Osteocyte (in vitro differentiated cells): ENCODE measurements around the gene BEGAIN.

- PRO-cap = no peak
Observed at GRCh38 chr14:100558130-100559020, 28.8 kb downstream of the BEGAIN start.

DNA sequence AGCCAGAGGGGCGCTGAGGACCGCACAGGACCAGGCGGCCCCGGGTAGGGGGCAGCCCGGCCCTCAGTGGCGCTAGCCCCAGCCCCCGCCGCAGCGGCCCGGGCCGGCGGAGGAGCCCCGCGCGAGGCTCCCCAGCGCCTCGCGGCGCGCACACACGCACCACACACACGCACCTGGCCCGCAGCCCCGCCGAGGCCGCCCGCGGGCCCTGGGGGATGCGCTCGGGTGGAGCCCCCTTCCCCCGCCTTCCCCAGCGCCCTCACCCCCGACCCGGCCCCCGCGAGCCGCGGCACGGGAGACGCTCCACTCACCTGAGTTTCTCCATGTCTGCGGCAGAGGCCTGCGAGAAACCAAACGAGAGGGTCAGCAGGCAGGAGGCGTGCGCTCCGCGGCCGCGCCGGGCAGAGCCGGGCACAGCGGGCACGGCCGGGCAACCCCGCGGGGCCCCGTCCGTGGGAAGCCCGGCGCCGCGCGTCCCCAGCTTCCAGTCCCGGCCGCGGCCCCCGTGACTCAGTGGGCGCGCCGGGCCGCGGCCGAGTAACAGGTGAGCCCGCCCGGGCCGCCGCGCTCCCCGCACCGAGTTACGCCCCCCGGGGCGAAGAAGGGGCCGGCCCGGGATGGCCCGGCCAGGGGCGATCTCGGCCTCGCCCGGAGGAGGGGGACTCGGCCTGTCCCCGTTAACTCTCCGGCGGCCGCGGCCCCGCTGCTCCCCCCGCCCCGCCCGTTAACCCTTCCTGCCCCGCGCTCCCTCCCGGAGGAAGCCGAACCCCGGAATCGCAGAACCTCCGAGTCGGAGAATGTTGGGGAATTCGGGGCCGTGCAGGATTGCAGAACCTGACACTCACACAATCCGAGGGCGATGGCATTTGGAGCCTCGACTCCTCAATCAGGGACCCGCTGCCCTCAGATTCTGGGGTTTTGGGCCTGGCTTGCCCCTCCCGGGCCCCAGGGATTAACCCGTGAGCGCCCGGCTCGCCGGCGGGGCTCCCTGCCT, 19.3 kb downstream of the BEGAIN start:
- PRO-cap = no peak

GRCh38 chr14:100587190-100587757, at the start of gene BEGAIN:
Gene BEGAIN, minus strand, starts transcription at chr14:100587417.
- PRO-cap = no peak

- PRO-cap = no peak
Observed at GRCh38 chr14:100711218-100711910, 15.3 kb upstream of the DLK1 start.

GRCh38 chr14:100790723-100791289, 64.1 kb downstream of the DLK1 start:
- PRO-cap = no peak

DNA sequence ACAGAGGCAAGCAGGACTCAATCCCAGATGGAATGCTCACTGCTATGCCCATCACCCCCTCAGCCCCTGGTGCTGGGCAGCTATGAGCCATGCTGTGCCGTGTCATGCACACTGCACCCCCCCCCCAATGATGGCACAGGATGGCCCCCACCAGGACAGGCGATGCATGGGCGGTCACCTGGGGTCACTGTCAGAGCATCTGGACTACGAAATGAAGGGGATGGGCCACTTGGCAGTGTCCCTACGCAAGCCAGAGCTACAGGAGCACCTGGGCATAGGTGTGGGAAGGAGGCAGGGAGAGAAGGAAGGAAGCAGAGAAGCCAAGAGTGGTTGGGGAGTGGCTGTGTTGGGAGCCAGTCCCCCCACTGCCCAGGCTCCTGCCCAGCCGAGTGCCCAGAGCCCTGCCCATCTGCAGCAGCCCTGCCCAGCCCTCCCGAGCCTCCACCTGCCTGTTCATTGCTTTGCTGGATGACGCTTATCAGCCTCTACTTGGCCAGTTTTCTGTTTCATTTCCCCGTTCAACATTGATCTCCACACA, 285.1 kb upstream of the PPP2R5C start:
- PRO-cap = no peak

DNA sequence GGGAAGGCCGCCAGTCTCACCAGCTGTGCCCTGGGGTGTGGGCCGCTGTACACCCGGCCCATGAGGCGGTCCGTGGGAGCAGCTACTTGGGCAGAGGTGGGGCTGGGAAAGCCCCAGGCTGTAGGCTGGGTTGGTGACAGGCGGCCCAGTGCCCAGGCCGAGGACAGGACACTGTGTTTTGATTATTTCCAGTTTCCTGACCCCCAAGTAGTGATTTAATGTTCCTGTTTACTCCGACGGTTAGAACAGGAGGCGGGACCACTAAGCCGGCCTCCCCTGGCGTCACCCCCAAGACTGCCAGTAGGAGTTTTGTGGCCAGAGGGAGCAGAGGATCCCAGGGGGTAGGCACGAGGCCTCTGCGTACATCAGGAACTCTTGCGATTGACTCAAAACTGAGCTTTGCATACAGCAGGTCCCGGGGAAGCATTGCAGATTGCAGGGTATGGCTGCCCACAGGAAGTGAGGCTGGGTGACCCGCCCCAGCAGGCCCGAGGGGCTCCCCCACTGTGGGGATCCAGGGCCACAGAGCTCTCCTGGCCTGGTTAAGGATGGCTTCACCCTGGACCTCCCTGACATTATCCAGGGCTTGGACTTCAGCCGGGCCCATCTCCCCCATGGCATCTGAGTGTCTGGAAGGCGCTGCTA, 242.7 kb upstream of the PPP2R5C start:
- PRO-cap = no peak

GRCh38 chr14:101535669-101536174, 225.8 kb upstream of the PPP2R5C start:
- PRO-cap = no peak

- PRO-cap = no peak
Observed at GRCh38 chr14:101559792-101560897, 201.4 kb upstream of the PPP2R5C start.

- PRO-cap = no peak
Observed at GRCh38 chr14:101583980-101584546, 177.4 kb upstream of the PPP2R5C start.

DNA sequence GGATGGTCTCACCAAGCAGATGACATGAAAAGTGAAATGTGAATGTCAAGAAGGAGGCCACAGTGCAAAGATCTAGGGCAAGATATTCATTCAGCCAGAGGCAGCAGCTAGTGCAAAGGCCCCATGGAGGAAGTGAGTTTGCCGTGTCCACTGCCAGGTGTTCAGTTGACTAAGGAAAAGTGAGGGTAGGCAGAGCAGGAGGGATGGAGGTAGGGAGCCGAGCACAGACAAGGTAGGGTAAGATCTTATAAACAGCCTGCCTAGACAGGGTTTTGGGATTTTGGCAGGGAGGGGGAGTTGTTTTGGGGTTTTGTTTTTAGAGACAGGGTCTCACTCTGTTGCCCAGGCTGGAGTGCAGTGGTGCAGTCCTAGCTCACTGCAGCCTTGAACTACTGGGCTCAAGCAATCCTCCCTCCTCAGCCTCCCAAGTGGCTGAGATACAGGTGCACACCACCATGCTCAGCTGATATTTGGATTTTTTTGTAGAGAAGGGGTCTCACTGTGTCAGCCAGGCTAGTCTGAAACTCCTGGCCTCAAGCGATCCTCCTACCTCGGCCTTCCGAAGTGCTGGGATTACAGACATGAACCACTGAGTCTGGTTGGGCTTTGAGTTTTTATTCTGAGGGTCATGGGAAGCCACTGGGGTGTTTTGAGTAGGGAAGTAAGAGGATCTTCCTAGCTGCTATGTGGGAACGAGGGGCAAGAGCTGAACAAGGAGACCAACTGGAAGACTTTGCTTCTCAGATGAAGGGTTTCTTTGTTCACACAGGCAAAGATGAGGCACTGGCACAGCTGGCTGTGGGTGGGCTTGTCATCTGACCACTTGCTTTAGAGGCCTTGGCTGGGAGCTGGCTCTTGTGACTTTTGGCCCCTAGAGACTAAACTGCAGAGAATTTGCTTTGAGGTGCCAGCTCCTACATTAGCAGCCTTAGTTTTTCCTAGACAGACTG, 12.2 kb downstream of the PPP2R5C start:
- PRO-cap = no peak

- PRO-cap = no peak
Observed at GRCh38 chr14:101797680-101798275, 36.3 kb downstream of the PPP2R5C start.

GRCh38 chr14:101874991-101875691, 89.2 kb upstream of the DYNC1H1 start:
- PRO-cap = no peak

DNA sequence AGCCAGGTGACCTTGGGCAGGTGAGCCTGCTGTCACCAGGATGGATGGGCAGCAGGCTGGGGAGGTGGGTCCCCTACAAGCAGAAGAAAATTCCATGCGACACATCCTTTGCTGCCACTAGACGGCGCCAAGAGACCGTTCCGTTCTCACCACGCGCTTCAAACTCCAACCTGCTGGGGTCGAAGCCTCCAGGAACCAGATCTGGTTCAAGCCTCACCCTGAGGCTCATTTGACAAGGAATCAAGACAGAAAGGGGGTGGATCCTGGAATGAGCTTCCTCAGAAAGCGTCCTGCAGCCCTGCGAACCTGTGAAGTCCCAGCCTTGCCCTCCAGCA, 3.3 kb upstream of the DYNC1H1 start:
- PRO-cap = no peak

- PRO-cap = no peak
Observed at GRCh38 chr14:101979607-101980225, 15.3 kb downstream of the DYNC1H1 start.

DNA sequence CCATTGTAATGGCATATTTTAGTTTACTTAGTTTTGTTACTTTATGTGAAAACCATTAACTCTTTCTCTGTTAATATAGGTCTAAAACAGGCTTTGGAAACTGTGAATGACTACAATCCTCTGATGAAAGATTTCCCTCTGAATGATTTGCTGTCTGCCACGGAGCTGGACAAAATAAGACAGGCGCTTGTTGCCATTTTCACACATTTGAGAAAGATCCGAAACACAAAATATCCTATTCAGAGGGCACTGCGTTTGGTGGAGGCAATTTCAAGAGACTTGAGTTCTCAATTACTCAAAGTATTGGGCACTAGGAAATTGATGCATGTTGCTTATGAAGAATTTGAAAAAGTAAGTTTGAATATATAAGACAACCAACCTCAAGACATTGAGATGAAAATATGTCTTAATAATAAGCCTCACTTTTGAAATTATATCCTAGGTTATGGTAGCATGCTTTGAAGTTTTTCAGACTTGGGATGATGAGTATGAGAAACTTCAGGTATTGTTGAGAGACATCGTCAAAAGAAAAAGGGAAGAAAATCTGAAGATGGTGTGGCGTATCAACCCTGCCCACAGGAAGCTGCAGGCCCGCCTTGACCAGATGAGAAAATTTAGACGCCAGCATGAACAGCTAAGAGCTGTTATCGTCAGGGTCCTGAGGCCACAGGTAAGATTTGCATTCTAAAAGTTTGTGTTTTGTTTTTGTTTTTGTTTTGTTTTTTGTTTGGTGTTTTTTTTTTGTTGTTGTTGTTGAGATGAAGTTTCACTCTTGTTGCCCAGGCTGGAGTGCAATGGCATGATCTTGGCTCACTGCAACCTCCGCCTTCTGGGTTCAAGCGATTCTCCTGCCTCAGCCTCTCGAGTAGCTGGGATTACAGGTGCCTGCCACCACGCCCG, 18.8 kb downstream of the DYNC1H1 start:
- PRO-cap = no peak

GRCh38 chr14:102081464-102082307, 5.2 kb downstream of the HSP90AA1 start:
- PRO-cap = no peak

DNA sequence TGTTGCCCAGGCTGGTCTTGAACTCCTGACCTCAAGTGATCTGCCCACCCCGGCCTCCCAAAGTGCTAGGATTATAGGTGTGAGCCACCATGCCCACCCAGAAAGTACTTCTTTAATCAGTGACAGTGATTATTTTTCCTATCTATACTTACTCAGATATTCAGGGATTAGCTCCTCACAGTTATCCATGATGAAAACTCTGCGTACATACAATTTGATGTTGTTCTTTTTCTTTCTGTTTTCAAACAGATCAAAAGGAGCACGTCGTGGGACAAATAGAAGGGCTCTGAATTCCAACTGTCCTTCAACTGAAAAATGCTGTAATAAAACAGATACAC, 2.6 kb downstream of the HSP90AA1 start:
- PRO-cap = no peak

DNA sequence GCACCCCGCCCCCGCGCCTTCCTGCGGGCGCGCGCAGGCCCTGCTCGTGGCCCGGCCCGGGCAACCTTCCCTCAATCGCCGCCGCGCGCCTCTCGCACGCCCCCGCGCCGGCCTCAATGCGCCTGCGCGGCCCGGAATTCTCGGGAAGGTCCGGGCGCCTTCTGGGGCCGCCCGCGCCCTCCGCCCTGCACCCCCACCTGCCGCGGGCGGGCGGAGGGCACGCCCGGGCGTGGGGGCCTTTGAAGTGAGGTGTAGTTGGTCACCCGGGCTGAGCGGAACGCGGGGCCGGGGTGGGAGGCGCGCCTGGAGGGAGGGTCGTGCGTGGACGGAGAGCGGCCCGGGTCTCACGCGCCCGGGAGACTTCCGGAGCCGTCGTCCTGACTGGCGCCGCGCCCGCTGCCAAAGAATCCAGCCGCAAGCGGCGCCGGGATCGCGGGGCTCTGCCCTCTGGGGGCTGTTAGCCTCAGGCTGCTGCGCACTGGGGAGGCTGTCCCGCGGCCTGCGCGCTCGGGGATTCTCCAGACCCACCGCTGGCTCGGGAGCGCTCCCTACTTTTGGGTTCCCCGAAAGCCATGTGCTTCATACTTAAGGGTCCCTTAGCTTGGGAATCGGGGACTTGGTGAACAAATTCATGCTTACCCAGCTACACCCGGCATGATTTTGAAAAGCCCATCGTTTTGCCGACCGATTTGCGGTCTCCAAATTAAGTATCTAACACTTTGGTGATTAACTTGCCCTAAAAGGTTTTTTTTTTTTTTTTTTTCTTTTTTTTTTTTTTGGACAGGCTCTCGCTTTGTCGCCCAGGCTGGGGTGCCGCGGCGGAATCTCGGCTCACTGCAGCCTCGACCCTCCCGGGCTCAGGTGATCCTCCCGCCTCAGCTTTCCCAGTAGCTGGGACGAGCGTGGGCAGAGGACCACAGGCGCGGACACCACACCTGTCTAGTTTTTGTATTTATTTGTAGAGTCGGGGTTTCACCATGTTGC, 636 bp upstream of the HSP90AA1 start:
- PRO-cap = bidirectional peak, plus-strand start at position 137 of the sequence, minus-strand start outside the sequence; bidirectional peak, plus-strand start at position 411 of the sequence, minus-strand start at position 379 of the sequence

DNA sequence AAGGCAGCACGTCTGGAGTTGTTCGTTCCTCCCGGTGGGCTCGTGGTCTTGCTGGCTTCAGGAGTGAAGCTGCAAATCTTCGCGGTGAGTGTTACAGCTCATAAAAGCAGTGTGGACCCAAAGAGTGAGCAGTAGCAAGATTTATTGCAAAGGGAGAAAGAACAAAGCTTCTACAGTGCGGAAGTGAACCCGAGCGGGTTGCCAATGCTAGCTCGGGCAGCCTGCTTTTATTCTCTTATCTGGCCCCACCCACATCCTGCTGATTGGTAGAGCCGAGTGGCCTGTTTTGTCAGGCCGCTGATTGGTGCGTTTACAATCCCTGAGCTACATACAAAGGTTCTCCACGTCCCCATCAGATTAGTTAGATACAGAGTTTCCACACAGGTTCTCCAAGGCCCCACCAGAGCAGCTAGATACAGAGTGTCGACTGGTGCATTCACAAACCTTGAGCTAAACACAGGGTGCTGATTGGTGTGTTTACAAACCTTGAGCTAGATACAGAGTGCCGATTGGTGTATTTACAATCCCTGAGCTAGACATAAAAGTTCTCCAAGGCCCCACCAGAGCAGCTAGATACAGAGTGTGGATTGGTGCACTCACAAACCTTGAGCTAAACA, 5.0 kb upstream of the WDR20 start:
- PRO-cap = no peak